AG04449 (cell line): ENCODE measurements around a stretch of chr11.

DNA sequence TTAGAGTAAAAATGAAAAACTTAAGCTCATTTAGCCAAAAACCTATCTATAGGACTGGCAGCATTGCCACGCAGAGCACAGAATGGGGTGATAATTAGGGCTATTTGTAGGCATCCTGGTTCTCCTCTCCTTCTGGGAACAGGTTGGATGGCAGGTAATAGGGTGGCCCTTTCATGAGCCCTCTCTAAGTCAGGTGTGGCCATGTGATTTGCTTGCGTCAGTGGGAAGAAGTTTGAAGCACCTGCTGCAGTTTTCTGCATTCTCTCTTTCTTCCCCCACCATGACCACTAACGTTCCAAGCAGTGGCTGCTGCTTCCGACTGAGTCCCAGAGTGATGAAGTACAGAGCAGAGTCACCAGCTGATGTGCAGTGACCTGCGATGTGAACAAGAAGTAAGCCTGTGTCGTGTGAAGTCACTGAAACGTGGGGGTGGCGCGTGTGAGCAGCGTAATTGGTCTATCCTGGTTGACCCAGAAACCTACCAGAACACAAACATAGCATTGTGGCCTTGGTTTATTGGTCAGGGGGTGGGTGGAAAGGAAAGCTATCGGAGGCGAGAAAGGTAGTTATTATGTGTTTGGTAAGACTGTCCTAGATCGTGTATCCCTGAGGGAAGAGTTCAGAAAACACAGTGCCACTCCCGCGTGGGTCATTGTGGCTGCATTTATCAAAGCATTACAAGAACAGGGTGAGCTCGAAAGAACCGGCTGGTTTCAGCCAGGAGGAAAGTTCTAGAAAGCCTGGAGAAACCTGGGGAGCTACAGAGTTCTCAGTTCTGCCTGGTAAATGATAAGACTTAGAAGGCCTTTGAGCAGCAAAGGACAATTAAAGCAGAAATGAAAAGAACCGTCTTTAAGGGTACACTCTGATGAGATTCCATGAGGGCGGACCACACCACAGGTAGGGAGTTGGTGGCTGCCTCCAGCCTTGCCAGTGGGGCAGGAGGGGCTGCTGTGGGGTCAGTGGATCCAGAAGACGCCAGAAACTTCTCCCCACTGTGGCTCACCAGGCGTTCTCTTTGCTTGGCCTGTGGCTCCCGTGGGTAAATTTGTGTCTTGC is 3.6 kb downstream of the KRTAP5-7 start:
- RRBS, result no CpG with 5 or more reads among the region's 22 CpGs

GRCh38 chr11:71710708-71711517 is 122.1 kb upstream of the DEFB108B start:
- RRBS, result no CpG with 5 or more reads among the region's 12 CpGs

- RRBS, result 3% methylated on average over 4 of the region's 43 CpGs
Observed at GRCh38 chr11:71786361-71786931, 46.6 kb upstream of the DEFB108B start.

- RRBS, result no CpG with 5 or more reads among the region's 5 CpGs
Observed at GRCh38 chr11:71993479-71993835, 5.3 kb upstream of the IL18BP start.

GRCh38 chr11:71999455-72000169 is 903 bp downstream of the IL18BP start:
- RRBS, result no CpG with 5 or more reads among the region's 10 CpGs

GRCh38 chr11:72007612-72008190 is 9.0 kb downstream of the IL18BP start:
- RRBS, result no CpG with 5 or more reads among the region's 5 CpGs

GRCh38 chr11:72016392-72016591 is 17.6 kb downstream of the IL18BP start:
- RRBS, result no CpG with 5 or more reads among the region's 2 CpGs

DNA sequence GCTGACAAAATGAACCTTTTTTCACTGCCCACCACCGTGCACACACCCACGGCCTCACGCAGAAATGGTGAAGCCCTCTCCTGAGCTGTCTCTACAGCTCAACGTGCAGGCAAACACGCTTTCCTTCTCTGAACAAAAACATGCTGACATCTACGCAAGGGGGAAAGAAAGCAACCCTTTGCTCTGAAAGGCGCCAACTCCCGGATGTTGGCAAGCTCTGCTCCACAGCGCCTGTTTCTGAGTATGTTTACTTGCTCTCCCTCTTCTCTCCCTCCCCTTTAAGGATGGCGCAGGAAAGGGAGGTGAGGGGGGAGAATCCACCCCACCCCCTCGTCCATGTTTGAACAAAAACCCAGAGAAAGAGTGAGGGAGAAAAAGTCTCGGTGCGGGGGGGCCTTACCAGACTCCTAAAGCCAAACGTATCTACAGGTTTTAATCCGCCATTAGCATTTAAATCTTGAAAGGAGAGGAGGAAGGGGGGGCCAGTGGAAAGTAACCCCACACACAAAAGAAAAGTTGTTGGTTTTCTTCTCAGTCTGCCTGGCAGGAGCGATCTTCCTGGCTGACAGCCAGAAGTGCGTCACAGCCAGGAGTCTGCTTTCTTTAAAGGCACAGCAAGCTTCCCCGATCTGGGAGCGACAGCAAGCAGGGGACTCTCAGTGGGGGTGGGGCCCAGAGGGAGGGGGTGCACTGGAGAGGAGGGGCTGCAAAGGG is 39.6 kb downstream of the NUMA1 start:
- RRBS, result no CpG with 5 or more reads among the region's 19 CpGs

GRCh38 chr11:72078412-72079398 is 1.6 kb downstream of the NUMA1 start:
- RRBS, result no CpG with 5 or more reads among the region's 23 CpGs

GRCh38 chr11:72079770-72080271 is 521 bp downstream of the NUMA1 start:
- RRBS, result no CpG with 5 or more reads among the region's 14 CpGs

GRCh38 chr11:72083007-72084080 is 2.7 kb downstream of the LRRC51 start:
- RRBS, result no CpG with 5 or more reads among the region's 11 CpGs

- RRBS, result no CpG with 5 or more reads among the region's 2 CpGs
Observed at GRCh38 chr11:72085766-72086357, 5.2 kb downstream of the LRRC51 start.

DNA sequence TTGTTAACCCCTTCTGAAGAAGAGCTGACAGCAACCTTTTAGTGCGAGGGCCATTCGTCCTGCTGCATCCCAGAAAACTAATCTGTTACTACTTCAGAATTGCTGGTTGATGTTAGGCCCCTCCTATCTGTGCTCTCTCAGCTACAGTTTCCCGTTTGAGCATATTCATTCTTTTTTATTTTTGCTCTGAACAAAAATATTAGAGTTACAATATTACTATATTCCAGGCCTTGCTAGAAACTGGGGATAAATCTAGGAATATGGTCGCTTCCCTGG is 410 bp upstream of the ANAPC15 start:
- RRBS, result no CpG with 5 or more reads among the region's 4 CpGs

- RRBS, result 2% methylated on average over 46 of the region's 104 CpGs
Observed at GRCh38 chr11:72222845-72223994, 1.3 kb upstream of the INPPL1 start.

GRCh38 chr11:72583866-72585188 is 89.9 kb downstream of the PDE2A start:
- RRBS, result 5% methylated on average over 43 of the region's 82 CpGs

- RRBS, result no CpG with 5 or more reads among the region's 1 CpG
Observed at GRCh38 chr11:72667428-72667658, 6.9 kb downstream of the PDE2A start.

- RRBS, result no CpG with 5 or more reads among the region's 3 CpGs
Observed at GRCh38 chr11:72681942-72682509, 7.8 kb upstream of the PDE2A start.

- RRBS, result no CpG with 5 or more reads among the region's 4 CpGs
Observed at GRCh38 chr11:72692470-72692896, 18.3 kb upstream of the PDE2A start.

DNA sequence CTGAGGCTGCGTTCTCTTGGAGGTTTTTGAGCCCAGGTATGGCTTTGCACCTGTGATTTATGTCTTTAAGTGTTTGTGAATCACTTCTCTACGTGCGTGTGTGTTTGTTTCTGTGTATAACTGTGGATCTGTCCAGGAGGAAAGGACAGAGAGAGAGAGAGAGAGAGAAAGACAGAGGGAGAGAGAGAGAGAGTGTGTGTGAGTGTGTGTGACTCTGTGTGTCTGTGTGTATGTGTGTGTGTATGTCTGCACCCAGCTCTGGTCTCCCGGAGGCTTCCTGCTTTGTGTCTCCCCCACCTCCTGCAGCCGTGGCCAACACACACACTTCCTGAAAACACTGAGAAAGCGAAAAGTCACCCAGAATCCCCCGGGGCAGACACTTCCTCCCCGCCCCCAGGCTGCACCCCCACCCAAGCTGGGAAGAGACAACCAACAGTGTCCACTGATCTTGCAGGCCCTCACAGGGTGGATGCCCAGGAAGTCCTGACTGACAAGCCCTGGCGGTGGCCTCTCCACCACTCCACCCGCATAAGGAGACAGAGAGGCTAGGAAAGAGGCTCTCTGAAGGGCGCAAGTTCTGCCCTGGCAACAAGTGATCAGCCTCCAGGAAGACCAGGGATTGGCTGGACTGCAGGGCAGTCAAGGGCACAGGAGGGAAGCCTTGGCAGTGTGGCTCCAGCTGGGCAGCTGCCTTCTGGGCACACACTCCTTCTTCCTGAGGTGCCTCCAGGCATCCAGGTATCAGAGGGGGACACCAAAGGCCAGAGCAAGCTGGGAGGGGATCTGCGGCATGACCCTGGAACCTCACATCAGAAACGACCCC is 30.0 kb downstream of the ARAP1 start:
- RRBS, result 0% methylated on average over 3 of the region's 13 CpGs

- RRBS, result 70% methylated on average over 6 of the region's 9 CpGs
Observed at GRCh38 chr11:72825186-72825555, 11.0 kb downstream of the ATG16L2 start.